ENCODE results near the genes PRSS56, CHRNG and EFHD1.

GRCh38 chr2:232387630-232388155 is 9.1 kb downstream of the ALPP start:
- RRBS, result no CpG with 5 or more reads among the region's 29 CpGs

GRCh38 chr2:232520256-232520659 is at the start of gene PRSS56:
Gene PRSS56 (plus strand): TSS chr2:232520388.
- RRBS, result 65% methylated on average over 3 of the region's 9 CpGs

- RRBS, result 3% methylated on average over 31 of the region's 40 CpGs
Measured at GRCh38 chr2:232524088-232524674, 1.8 kb upstream of the CHRND start.

DNA sequence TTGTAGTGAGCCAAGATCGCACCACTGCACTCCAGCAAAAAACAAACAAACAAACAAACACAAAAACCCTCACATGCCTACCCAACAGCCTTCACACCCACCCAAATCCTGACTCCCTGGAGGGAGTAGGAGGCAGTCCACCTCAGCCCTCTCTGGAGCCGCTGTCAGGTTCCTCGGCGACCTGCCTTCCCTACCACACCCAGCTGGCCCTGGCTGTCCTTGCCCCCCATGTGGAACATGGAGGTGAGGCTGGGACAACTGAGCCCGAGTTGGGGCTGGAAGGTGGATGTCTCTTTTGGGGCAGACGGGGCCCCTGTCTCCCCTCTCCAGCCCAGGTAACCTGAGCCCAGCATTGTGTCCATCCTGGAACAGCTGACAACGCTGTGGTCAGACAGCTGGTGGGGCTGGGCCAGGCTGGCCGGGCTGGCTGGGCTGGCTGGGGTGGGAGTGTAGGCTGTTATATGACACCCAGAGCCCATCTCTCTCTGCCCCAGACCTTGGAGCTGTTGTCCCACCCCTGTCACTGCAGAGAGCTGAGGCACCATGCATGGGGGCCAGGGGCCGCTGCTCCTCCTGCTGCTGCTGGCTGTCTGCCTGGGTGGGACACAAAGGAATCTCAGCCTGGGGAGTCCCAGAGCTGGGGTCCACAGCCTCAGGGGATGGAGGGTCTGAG is at the start of gene CHRNG:
Gene CHRNG, plus strand, starts transcription at position 488 of the 673 bp plus-strand sequence.
- RRBS, result no CpG with 5 or more reads among the region's 9 CpGs

GRCh38 chr2:232548164-232548941 is 2.0 kb downstream of the TIGD1 start:
- RRBS, result no CpG with 5 or more reads among the region's 7 CpGs

DNA sequence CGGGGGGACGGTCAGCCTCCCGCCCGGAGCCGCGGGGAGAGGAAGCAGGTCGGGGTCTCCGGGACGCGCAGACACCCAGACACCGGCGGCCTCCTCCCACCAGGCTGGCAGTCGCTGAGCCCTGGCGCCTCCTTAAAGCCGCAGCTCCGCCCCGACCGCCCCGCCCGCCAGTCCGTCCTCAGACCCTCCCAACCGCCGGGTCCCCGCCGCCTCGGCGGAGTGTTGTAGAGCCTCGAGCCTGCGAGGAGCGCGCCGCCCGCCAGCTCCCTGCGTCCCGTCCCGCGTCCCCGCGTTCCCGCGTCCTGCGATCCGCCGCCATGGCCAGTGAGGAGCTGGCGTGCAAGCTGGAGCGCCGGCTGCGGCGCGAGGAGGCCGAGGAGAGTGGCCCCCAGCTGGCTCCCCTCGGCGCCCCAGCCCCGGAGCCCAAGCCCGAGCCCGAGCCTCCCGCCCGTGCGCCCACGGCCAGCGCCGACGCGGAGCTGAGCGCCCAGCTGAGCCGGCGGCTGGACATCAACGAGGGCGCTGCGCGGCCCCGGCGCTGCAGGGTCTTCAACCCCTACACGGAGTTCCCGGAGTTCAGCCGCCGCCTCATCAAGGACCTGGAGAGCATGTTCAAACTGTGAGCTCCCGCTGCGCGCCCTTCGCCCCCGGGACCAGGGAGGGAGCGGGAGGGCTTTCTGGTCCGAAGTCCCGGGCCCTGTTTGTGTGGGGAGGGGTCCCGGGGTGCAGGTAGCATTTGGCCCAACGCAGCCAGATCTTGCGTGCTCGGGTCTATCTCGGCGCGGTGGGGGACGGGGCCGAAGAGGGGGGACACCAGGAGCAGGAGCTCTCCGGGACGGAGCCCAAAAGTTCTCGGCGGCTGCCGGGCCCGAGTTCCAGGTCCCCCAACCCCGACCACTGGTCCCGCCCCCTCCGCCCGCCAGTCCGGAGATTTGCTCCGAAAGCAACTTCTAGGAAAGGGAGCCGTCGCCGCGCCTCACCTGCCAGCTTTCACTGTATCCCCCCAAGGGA is at the start of gene EFHD1:
Gene EFHD1, plus strand, starts transcription at position 217 of the 1,011 bp plus-strand sequence.
- RRBS, result 2% methylated on average over 54 of the region's 110 CpGs

DNA sequence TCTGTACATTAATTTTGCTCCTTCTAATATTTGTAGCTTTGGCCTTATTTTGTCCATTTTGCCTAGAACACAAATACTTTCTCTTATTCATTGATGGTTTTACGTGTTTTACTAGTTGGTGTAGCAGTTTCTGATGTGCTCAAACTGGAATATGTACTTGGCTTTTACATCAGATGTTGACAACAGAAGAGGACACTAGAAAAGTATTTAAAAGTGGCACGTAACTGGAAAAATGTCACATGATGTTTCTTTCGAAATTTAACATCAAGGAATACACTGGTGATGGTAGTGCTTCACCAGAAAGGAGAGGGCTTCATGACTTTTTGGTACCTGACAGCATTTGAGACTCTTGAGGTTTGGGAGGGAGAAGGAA is 1.4 kb downstream of the GIGYF2 start:
- RRBS, result no CpG with 5 or more reads among the region's 3 CpGs

DNA sequence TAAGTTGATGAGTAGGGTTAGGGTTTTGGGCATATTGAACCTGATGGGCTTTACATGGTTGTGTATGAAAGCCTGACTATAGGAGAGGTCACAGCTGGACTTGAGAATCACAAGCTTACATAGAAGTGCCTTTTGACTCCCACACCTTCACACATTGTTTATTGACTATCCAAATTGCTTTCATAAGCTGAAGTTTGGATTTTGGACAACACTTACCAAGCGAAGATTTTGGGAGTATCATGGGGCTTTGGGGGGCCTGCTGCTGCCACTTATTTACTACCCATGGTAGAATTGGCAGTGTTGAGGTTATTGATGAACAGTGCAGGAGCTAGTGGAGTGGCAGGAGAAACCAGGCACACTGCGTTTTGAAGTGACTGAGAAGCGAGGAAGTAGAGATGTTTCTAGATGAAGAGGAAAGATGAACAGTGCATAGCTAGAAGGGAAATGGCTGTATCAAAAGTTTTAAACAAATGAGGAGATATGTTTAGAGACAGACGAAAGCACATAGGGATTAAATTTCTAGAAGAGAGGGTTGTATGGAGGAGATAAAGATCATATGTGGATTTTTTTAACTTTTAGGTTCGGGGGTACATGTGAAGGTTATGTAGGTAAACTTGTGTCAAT is 33.4 kb downstream of the KCNJ13 start:
- RRBS, result no CpG with 5 or more reads among the region's 5 CpGs

DNA sequence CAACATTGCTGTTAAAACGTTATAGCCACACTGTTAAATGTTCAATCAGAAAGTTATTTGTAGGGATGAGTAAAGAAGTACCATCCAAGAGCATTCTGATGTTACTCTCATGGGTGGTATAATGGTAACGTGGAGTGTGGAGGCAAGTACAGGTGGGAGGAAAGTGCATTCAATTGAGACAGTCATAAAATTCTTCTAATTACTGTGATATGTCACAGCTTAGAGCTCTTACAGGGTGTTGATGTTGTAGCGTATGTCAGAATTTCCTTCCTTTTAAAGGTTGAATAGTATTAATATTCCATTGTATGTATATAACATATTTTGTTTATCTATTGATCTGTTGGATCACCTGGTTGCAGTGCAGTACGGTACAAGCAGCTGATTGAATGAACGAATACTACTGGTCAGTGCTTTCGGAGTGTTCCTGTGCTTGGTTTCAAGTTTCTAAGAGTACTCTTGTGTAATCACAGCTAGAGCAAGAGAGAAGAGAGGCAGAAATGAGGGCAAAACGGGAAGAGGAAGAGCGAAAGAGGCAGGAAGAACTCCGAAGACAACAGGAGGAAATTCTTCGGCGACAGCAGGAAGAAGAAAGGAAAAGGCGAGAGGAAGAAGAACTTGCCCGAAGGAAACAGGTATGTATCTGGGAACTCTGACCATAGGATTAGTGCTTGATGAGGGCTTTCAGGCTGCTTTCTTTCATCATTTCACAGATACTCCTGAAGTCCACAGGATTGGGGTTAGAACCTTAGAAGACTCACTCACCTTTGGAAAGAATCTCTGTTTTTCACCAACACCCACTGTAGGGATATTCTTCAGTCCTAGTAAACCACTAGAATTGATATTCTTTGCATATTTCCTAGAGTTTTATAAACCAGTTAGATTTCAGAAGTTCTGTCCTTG is 40.3 kb upstream of the KCNJ13 start:
- RRBS, result no CpG with 5 or more reads among the region's 13 CpGs

GRCh38 chr2:232838270-232838993 is 31.6 kb upstream of the SNORC start:
- RRBS, result no CpG with 5 or more reads among the region's 3 CpGs

- RRBS, result 3% methylated on average over 18 of the region's 41 CpGs
Measured at GRCh38 chr2:232875915-232876289, 5.8 kb downstream of the SNORC start.

DNA sequence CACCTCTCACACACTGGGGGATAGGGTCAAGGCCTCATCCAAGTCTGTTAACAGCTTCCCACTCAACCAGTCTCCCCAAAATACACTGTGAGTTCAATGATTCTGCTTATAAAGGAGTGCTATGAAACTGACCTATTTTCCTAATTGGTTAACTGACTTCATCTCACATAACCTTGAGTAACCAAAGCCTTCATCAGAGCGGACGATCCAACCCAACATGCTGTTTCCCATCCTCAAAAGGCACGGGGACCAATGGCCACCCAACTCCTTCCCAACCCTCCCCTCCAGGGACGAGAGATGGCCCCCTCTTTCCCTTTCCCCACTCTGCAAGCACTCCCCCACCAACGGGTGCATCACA is 7.6 kb downstream of the SNORC start:
- RRBS, result no CpG with 5 or more reads among the region's 5 CpGs

GRCh38 chr2:233080154-233080911 is 20.2 kb downstream of the INPP5D start:
- RRBS, result 100% methylated on average over 1 of the region's 19 CpGs

DNA sequence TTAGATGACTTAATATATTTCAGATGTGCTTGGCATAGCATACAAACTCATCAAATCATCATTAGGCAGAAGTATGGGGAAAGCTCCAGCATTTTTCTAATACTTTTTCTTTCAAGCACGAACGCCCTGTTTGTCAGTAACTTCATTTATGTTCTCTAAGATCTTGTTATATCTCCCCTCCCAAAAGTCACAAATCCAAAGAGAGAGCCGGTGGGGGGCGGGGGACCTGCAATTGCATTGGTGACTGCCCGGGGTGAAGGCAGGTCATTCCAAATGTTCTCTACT is 82.9 kb downstream of the INPP5D start:
- RRBS, result no CpG with 5 or more reads among the region's 5 CpGs

DNA sequence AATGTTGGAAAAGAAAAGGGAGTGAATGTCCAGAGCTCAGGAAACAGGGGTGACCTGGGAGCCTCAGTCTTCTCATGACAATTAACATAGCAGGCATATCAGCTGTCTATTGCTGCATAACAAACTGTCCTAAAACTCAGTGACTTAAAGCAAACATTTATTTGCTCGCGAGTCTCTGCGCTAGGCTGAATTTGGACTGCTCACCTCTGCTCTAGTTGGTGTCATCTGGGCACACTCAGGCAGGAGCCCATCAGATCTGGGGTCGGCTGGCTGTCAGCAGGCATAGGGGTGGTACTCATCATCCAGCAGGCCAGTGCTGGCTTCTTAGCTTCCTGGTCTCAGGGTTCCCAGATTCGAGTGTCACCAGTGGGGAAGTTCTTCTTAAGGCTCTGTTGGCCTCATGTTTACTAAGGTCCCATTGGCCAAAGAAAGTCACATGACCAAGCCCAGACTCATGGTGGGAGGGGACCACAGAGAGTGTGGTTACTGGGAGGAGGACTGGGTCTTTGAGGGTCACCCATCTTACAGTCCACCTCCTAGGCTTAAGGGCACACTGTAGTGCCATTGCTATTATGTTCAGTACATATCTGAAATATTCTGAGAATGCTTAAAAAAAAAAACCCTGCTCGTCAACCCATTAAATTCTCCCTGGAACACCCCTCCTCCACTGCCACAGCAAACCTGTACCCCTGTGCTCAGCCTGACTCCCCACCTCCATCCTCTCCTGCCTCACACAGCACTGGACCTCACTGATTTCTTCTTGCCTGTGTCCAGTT is 71.5 kb upstream of the ATG16L1 start:
- RRBS, result no CpG with 5 or more reads among the region's 6 CpGs

- RRBS, result no CpG with 5 or more reads among the region's 6 CpGs
Measured at GRCh38 chr2:233399383-233400014, 45.2 kb downstream of the DGKD start.

- RRBS, result 81% methylated on average over 7 of the region's 22 CpGs
Measured at GRCh38 chr2:233428970-233429982, 75.0 kb downstream of the DGKD start.

DNA sequence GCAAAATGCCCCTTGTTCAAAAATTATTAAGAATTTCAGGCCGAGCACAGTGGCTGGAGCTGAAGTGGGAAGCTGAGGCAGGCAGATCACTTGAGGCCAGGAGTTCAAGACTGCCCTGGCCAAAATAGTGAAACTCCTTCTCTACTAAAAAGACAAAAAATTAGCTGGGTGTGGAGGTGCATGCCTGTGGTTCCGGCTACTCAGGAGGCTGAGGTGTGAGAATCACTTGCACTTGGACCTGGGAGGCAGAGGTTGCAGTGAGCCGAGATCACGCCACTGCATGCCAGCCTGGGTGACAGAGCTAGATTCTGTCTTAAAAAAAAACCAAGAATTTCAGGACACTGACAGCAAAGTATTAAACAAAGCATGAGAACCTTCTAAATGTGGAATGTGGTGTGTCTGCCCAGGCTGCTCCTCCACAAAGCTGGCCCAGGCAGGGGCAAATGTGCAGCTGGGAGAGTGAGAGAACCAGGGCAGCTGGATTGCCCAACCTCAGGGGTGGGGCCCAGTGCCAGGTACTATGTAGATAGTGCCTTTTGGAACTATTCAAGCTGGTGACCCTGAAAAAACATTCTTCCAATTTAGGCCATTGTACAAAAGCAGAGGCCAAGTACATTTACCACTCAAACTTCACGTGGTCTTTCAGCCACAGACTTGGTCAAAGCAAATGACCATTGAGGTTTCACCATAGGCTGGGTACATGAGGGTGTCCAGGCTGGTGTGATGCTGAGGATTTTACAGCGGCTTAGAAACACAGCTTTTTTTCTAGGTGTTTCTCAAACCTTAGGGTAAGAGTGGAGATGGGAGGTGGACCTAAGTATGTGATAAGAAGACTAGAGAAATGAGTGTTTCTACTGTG is 6.7 kb upstream of the UGT1A5 start:
- RRBS, result no CpG with 5 or more reads among the region's 6 CpGs

GRCh38 chr2:233766239-233766860 is 6.3 kb downstream of the UGT1A1 start:
- RRBS, result 92% methylated on average over 3 of the region's 15 CpGs

DNA sequence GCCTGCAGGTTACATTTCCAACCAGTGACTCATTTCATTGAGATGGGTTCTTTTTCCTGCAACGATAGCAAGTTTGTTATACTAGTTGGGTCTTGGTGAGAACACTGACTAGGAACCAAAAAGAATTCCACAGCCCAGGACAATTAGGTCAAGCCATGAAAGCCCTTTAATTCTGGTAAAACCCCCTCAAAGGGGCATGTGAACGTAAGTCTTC is 87.0 kb downstream of the SPP2 start:
- RRBS, result no CpG with 5 or more reads among the region's 2 CpGs